Cerebellum (tissue), 5 donors: ENCODE measurements around a stretch of chr3.

- PRO-cap, 3 experiments, result no peak in any of the 3 experiments
- RAMPAGE, long total RNA, result no peak
These were observed 37.1 kb downstream of the DPH3 start for GRCh38 chr3:16227609-16228084.

- PRO-cap, 3 experiments, result no peak in any of the 3 experiments
- RAMPAGE, long total RNA, result no peak
These were observed 22.9 kb downstream of the OXNAD1 start for GRCh38 chr3:16287710-16288470.

DNA sequence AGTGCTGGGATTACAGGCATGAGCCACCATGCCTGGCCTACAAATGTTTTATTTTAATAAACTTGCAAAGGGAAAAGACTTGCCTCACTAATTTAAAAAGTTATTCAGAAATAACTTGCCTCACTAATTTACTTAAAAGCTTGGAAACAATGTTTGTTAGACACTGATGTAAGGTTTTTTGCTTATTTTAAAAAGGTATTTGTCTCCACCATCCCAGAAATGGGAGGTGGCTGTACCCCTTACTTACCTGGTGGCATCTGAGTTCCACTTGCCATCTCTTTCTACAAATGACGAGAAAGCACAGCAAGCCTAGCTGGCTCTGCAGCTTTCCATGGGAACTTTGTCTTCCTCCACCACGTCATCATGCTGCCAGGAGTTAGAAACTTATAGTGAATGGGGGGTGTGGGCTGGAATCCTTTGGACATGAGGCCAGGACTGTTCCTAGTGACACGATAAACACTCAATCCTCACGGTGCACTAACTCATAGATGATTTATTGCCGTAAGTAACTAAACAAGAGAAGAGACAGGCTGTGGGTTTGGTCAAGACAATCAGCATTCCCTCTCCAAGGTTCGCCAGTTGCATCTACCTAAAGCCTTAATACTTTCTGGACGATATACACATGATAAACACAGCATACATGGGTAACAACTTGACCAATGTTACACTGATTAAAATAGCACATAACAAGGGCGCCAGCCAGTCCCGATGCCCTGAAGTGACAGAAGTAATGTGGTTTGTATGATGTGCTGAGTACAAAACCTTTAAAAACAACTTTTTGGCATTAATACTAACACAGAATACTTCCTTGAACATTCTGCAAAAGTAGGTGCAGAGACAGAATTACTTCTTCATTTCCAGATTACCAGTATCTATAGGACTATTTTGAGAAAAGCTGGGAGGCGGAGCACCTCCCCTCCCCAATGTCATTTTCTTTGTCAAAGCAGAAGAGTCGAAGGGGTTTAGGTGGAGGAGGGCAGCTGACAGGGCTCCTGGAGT is 50.7 kb downstream of the OXNAD1 start:
- PRO-cap, 3 experiments, result no peak in any of the 3 experiments
- RAMPAGE, long total RNA, result no peak

DNA sequence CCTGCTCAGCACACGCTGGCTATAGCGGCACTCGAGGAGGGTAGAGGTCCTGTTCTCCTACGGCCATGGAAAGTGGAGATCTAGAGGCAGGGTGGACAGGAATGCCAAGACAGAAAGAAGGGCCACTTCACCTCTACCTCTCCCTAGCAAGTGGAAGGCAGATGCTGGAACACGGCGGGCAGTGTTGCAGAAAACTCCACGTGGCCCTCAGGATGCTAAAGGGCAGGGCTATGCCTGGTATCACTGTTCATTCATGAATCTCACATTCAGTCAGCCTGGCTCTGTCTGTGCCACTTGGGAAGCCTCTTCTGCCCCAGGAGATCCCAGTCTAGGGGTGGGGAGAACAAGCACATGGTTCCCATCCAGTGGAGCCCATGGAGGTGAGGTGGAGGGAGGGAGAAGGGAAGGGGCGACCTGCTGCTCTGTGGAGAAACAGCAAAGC is 71.0 kb downstream of the OXNAD1 start:
- PRO-cap, 3 experiments, result no peak in any of the 3 experiments
- RAMPAGE, long total RNA, result no peak

DNA sequence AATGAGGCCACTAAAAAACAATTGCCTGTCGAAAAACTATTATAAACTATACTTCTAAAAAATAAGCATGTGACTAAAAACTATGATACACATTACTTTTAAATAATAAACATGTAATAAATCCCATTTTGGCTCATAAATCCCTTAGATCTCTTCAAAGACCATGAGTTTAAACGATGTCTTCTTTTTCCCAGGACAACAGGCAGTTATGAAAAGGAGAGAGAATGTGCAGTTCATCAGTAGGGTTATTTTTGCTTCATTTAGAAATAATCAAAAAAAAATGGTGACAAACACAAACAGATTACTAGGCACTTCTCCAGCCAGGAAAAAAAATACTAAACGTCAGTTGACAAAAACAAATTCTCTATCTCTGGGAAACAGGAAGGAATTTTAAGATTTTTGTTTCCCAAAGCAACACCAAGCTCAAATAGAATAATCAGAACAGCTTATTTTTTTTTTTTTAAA is 95.2 kb downstream of the RFTN1 start:
- PRO-cap, 3 experiments, result no peak in any of the 3 experiments
- RAMPAGE, long total RNA, result no peak

DNA sequence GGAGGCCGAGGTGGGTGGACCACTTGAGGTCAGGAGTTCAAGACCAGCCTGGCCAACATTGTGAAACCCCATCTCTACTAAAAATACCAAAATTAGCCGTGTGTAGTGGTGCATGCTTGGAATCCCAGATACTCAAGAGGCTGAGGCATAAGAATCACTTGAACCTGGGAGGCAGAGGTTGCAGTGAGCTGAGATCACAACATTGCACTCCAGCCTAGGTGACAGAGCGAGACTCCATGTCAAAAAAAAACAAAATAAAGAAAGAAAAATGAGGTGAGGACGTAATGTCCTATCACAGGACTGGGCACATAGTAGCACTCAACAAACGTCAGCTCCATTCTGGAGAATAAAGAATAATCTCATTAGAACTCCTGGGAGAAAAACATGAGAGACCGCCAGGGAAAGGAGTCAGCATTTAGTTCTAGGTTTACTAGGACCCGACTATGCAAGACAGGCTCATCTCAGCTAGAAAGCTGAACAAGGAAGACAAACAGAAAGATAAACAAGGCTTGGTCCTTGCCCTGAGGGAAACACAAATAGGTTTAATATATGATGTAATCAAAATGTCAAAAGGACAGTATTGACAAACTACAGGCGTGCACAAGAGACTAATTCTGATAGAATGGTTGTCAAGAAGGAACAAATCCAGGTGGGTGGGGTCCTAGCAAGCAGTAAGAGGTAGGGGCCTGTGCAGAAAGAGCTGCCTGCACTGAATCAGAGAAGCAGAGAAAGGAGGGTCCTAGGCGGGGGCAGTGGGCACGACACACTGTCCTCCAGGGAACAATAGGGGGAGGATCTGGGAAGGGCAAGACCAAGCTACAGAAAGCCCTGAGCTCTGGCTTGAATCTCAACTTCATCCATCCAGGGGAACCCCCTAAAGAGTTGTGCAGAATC is 23.6 kb downstream of the RFTN1 start:
- PRO-cap, 3 experiments, result no peak in any of the 3 experiments
- RAMPAGE, long total RNA, result no peak

- PRO-cap, 3 experiments, result no peak in any of the 3 experiments
- RAMPAGE, long total RNA, result no peak
These were observed 2.5 kb downstream of the RFTN1 start for GRCh38 chr3:16510895-16511506.

DNA sequence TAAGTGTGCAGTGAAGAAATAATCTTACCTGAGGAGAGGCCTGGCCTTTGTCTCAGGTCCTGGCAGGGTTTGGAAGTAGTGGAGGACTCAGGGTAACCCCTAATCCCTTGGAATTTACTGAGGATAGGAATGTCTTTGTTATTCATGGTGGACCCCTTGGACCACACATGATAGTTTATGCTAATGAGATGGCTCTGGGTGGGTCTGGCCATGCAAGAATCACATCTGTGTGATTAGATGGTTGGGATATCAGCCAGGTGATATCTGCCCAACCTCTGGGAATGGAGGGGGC is 65.0 kb upstream of the DAZL start:
- PRO-cap, 3 experiments, result no peak in any of the 3 experiments
- RAMPAGE, long total RNA, result no peak

GRCh38 chr3:16841841-16842178 is 42.9 kb upstream of the PLCL2 start:
- PRO-cap, 3 experiments, result no peak in any of the 3 experiments
- RAMPAGE, long total RNA, result no peak

- PRO-cap, 3 experiments, result no peak in any of the 3 experiments
- RAMPAGE, long total RNA, result no peak
These were observed 20.3 kb downstream of the PLCL2 start for GRCh38 chr3:16904920-16905553.

- PRO-cap, 3 experiments, result peak in 1 of 3 experiments; most common plus-strand start chr3:17136463 (in 1); most common minus-strand start chr3:17136333 (in 1)
- RAMPAGE, long total RNA, result no peak
These were observed 251.5 kb downstream of the PLCL2 start for GRCh38 chr3:17136259-17136639.

DNA sequence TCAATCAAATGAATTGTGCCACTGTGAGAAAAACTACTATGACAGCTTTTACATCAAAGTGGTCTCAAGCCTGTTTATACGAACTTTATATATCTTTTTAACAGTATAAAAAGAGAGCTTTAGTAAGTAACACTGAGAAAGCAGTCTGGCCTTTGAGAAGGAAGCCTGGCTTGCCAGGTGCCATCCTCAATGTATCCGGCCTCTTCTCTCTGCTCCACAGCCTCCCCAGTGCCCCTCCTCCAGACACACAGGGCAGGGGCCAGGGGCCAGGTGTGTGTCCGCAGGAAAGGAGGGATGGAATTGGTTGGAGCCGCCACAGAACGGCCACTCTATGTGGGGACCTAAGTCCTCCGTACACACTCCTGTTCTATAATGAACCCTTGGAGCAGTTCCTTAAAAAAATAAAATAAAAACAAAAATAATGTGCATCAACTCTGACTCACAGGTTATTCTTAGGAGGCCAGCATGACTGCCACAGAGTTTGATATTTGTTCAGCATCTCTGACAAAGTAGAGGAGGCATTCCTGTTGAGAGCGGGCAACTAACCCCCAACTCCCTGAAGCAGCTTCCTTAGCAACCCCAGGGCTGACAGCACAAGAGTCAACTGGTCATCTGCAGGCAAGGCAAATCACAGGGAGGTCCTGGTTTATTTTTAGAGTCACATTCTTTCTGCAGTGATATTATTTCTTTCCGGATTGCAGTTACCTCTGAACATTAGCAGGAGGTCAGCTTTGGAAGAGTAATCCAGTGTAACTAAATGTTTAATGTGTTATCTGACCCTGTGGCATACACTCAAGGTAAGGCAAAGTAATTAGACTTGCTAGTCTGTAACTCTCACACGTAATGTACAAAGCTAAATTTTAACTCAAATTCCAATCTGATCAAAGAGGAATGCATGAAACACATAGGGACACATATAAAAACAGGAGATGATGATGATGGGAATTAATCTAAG is 272.8 kb downstream of the PLCL2 start:
- PRO-cap, 3 experiments, result no peak in any of the 3 experiments
- RAMPAGE, long total RNA, result no peak

DNA sequence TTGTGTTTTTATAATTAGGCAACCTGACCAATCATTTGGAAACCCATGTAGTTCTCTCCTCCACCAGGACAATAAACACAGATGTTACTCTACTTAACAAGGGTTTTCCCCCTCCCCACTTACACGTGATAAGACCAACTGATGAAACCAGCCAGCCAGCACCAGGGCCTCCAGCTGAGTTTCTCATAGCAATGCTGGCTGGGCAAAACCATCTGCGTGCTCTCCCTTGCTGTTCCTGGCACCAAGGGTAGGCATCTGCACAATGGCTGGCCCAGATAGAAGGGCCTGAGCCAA is 310.4 kb downstream of the PLCL2 start:
- PRO-cap, 3 experiments, result no peak in any of the 3 experiments
- RAMPAGE, long total RNA, result no peak

- PRO-cap, 3 experiments, result no peak in any of the 3 experiments
- RAMPAGE, long total RNA, result no peak
These were observed 334.2 kb downstream of the PLCL2 start for GRCh38 chr3:17218875-17219448.

- PRO-cap, 3 experiments, result no peak in any of the 3 experiments
- RAMPAGE, long total RNA, result no peak
These were observed 9.4 kb downstream of the TBC1D5 start for GRCh38 chr3:17733074-17733429.

- PRO-cap, 3 experiments, result peak in 3 of 3 experiments; most common plus-strand start chr3:17742231 (in 1); most common minus-strand start chr3:17742114 (in 1)
- RAMPAGE, long total RNA, result no peak
These were observed 469 bp downstream of the TBC1D5 start for GRCh38 chr3:17741814-17742509.

DNA sequence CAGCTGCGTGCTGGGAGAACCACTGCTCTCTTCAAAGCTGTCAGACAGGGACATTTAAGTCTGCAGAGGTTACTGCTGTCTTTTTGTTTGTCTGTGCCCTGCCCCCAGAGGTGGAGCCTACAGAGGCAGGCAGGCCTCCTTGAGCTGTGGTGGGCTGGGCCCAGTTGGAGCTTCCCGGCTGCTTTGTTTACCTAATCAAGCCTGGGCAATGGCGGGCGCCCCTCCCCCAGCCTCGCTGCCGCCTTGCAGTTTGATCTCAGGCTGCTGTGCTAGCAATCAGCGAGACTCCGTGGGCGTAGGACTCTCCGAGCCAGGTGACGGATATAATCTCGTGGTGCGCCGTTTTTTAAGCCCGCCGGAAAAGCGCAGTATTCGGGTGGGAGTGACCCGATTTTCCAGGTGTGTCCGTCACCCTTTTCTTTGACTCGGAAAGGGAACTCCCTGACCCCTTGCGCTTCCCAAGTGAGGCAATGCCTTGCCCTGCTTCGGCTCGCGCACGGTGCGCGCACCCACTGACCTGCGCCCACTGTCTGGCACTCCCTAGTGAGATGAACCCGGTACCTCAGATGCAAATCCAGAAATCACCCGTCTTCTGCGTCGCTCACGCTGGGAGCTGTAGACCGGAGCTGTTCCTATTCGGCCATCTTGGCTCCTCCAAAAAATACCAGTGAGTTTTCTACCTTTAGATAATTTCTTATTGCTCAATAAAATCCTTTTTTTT is 118.5 kb upstream of the TBC1D5 start:
- PRO-cap, 3 experiments, result no peak in any of the 3 experiments
- RAMPAGE, long total RNA, result no peak

DNA sequence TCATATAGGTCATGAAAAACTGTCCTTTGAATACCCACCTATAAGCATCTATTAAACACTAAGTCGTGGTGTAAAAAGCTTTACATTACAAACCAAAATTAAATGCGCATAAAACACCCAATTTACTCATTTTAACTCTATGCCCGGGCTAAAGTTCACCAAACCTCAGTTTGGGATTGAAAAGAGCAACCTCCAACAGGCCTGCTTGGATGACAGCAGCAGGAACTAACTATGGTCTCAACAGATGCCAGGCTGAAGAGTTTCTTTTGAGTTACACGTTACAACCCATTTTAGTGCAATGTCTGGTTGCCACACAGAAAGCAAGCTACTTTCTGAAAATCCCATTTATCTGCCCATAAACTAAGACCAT is 2.2 kb downstream of the SATB1 start:
- PRO-cap, 3 experiments, result no peak in any of the 3 experiments
- RAMPAGE, long total RNA, result no peak

DNA sequence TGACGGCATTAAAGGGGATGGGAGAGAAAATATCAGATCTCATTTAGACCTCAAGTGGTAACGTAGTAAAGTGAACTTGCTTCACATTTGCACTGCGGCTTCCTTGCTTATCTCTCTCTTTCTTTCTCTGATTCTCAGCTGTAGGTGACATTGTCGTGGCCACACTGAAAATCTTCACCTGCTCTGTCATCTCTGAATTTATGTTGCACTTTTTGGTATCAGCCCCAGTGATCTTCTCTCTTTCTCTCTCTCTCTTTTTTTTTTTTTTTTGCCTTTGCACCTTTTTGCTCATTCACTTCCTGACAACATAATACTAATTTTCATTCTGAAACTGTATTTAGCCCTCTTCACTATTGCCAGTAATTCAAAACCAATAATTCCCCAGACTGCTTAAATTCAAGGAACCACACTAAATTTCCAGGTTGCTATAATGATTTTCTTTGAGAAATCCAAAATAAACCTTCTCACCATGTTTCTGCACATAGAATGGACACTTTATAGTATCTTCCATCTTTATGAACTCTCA is 254.2 kb upstream of the SATB1 start:
- PRO-cap, 3 experiments, result no peak in any of the 3 experiments
- RAMPAGE, long total RNA, result no peak

DNA sequence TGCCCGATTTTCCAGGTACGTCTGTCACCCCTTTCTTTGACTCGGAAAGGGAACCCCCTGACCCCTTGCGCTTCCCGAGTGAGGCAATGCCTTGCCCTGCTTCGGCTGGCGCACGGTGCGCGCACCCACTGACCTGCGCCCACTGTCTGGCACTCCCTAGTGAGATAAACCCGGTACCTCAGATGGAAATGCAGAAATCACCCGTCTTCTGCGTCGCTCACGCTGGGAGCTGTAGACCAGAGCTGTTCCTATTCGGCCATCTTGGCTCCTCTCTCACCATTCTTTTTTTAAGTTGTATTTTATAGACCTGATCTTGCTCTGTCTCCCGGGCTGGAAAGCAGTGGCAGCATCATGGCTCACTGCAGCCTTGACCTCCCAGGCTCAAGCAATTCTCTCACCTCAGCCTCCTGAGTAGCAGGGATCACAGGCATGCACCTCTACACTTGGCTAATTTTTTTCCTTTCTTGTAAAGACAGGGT is 184.7 kb upstream of the KCNH8 start:
- PRO-cap, 3 experiments, result no peak in any of the 3 experiments
- RAMPAGE, long total RNA, result no peak